Adrenal gland (tissue), 7 donors: ENCODE results near the genes MAEA and ZFYVE28.

DNA sequence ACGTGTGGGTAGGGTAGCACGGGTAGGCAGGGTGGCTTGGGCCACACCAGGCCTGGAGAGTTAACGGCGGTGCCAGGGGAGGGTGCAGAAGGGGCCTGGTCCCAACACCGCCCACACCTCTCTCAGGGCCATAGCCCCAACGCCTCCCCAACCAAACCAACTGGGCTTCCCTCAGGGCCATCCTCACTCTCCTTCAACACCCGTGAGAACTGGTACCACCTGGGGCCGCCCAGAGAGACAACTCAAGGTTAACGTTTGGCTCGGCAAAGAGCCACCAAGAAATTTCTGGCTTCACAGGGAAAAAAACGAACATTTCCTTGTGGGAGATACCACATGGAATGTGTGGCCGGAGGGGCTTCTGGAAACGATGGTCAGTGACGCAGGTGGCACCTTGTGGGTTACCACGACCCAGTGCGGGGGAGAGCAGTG lies 3.2 kb downstream of the CTBP1 start:
- PRO-cap, 3 experiments, result no peak in any of the 3 experiments
- RAMPAGE, long total RNA, 4 experiments, result no peak in any of the 4 experiments
- RRBS, result 5% methylated on average over 5 of the region's 16 CpGs

GRCh38 chr4:1289778-1290010 lies at the start of gene MAEA:
MAEA (plus strand) TSS chr4:1289891.
- PRO-cap, 3 experiments, result peak in 3 of 3 experiments; most common plus-strand start chr4:1289906 (in 2)
- RAMPAGE, long total RNA, 4 experiments, result start-site peak on the plus strand in 3 of 4 experiments, at chr4:1289872-1289908 at its widest, 347 to 560 reads per replicate
- RRBS, result 3% methylated on average over 7 of the region's 29 CpGs

DNA sequence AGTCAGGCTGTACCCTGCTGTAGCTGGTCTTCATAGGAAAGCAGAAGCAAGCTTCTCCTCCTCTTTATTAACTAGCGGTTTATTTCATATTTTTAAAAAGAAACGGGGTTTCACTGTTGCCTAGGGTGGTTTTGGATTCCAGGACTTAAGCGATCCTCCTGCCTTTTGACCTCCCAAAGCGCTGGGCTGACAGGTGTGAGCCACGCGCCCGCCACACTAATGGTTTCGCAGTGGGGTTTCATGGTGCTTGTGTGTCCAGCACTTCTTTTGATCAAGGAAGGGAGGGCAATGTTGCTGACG lies 1.3 kb downstream of the MAEA start:
- PRO-cap, 3 experiments, result no peak in any of the 3 experiments
- RAMPAGE, long total RNA, 4 experiments, result no peak in any of the 4 experiments
- RRBS, result no CpG with 5 or more reads among the region's 9 CpGs

- PRO-cap, 3 experiments, result no peak in any of the 3 experiments
- RAMPAGE, long total RNA, 4 experiments, result no peak in any of the 4 experiments
- RRBS, result 50% methylated on average over 3 of the region's 31 CpGs
These were observed 5.1 kb downstream of the MAEA start for GRCh38 chr4:1294473-1295532.

DNA sequence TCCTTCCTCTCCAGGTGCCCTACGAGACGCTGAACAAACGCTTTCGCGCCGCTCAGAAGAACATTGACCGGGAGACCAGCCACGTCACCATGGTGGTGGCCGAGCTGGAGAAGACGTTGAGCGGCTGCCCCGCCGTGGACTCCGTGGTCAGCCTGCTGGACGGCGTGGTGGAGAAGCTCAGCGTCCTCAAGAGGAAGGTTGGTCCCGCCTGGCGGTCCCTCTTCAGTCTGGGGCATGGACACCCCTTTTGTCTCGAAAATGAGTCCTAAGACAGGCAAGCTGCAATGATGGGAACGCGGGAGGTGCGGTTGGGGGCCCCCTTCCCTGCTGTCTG lies 22.2 kb downstream of the MAEA start:
- PRO-cap, 3 experiments, result no peak in any of the 3 experiments
- RAMPAGE, long total RNA, 4 experiments, result no peak in any of the 4 experiments
- RRBS, result no CpG with 5 or more reads among the region's 23 CpGs

DNA sequence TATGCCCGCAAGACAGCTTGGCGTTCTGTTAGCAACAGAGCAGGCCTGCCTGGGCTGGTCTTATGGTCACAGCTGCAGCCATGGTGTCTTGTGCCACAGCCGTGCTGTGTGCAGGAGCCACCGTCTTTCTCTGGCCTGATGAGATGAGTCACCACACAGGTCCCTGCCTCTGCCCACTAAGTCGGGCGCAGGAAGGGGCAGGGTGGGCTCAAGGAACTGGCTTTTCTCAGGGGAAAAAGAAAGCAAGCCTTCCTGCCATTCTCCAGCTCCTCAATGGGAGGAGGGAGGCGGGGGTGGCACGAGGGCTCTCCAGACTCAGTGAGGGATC lies 18.2 kb downstream of the UVSSA start:
- PRO-cap, 3 experiments, result no peak in any of the 3 experiments
- RAMPAGE, long total RNA, 4 experiments, result no peak in any of the 4 experiments
- RRBS, result no CpG with 5 or more reads among the region's 8 CpGs

- PRO-cap, 3 experiments, result peak in 2 of 3 experiments; most common minus-strand start chr4:1691853 (in 2)
- RAMPAGE, long total RNA, 4 experiments, result no peak in any of the 4 experiments
- RRBS, result no CpG with 5 or more reads among the region's 7 CpGs
These were observed 7.6 kb upstream of the FAM53A start for GRCh38 chr4:1691649-1692192.

- PRO-cap, 3 experiments, result no peak in any of the 3 experiments
- RAMPAGE, long total RNA, 4 experiments, result no peak in any of the 4 experiments
- RRBS, result 56% methylated on average over 4 of the region's 10 CpGs
These were observed 29.5 kb downstream of the TACC3 start for GRCh38 chr4:1750754-1751264.

- PRO-cap, 3 experiments, result no peak in any of the 3 experiments
- RAMPAGE, long total RNA, 4 experiments, result no peak in any of the 4 experiments
- RRBS, result 3% methylated on average over 53 of the region's 92 CpGs
These were observed 1.9 kb downstream of the FGFR3 start for GRCh38 chr4:1794817-1795648.

- PRO-cap, 3 experiments, result no peak in any of the 3 experiments
- RAMPAGE, long total RNA, 4 experiments, result no peak in any of the 4 experiments
- RRBS, result no CpG with 5 or more reads among the region's 17 CpGs
These were observed 15.3 kb downstream of the FGFR3 start for GRCh38 chr4:1808203-1808918.

DNA sequence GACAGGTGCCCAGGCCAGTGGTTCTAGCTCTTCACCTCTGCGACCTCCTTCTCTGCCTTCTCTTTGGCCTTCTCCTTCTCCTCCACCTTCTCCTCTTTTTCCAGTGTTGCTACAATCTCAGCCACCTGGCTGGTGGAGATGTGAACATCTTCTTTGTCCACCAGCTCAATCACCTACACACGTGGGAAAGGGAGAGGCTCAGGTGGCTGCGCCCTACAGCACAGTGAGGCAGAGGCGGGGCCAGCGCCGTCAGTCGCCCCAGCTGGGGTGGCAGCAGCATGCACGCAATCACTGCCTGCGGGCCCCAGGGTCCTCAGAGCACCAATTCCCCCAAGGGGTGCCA lies 21.3 kb downstream of the FGFR3 start:
- PRO-cap, 3 experiments, result no peak in any of the 3 experiments
- RAMPAGE, long total RNA, 4 experiments, result no peak in any of the 4 experiments
- RRBS, result no CpG with 5 or more reads among the region's 9 CpGs

- PRO-cap, 3 experiments, result no peak in any of the 3 experiments
- RAMPAGE, long total RNA, 4 experiments, result no peak in any of the 4 experiments
- RRBS, result 93% methylated on average over 3 of the region's 15 CpGs
These were observed 29.2 kb downstream of the FGFR3 start for GRCh38 chr4:1822117-1822842.

GRCh38 chr4:1852679-1853474 lies 3.1 kb downstream of the LETM1 start:
- PRO-cap, 3 experiments, result no peak in any of the 3 experiments
- RAMPAGE, long total RNA, 4 experiments, result no peak in any of the 4 experiments
- RRBS, result no CpG with 5 or more reads among the region's 11 CpGs

DNA sequence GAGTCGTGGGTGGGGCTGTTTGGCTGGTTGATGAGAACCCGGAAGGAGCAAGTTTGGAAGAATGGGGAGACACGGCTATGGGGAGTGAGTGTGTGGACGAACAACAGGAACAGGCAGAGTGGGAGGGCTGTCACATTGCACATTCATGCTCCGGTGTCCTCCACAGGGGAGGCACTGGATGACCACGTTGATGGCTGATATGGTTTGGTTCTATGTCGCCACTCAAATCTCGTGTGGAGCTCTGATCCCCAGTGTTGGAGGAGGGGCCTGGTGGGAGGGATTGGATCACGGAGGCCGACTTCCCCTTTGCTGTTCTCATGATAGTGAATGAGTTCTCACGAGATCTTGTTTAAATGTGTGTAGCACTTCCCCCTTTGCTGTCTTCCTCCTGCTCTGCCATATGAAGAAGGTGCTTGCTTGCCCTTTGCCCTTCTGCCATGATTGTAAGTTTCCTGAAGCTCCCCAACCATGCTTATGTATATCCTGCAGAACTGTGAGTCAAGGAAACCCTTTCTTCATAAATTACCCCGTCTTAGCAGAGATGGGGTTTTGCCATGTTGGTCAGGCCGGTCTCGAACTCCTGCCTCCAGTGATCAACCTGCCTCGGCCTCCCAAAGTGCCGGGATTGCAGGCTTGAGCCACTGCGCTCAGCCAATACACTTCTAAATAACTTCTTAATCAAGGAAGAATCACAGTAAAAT lies 4.9 kb upstream of the C4orf48 start:
- PRO-cap, 3 experiments, result no peak in any of the 3 experiments
- RAMPAGE, long total RNA, 4 experiments, result no peak in any of the 4 experiments
- RRBS, result 97% methylated on average over 5 of the region's 17 CpGs

GRCh38 chr4:2059391-2060106 lies 422 bp downstream of the NAT8L start:
- PRO-cap, 3 experiments, result no peak in any of the 3 experiments
- RAMPAGE, long total RNA, 4 experiments, result no peak in any of the 4 experiments
- RRBS, result 4% methylated on average over 29 of the region's 118 CpGs

- PRO-cap, 3 experiments, result no peak in any of the 3 experiments
- RAMPAGE, long total RNA, 4 experiments, result no peak in any of the 4 experiments
- RRBS, result no CpG with 5 or more reads among the region's 13 CpGs
These were observed 4.9 kb downstream of the MXD4 start for GRCh38 chr4:2256890-2257465.

GRCh38 chr4:2297952-2298358 lies 36.0 kb upstream of the MXD4 start:
- PRO-cap, 3 experiments, result no peak in any of the 3 experiments
- RAMPAGE, long total RNA, 4 experiments, result no peak in any of the 4 experiments
- RRBS, result no CpG with 5 or more reads among the region's 19 CpGs

DNA sequence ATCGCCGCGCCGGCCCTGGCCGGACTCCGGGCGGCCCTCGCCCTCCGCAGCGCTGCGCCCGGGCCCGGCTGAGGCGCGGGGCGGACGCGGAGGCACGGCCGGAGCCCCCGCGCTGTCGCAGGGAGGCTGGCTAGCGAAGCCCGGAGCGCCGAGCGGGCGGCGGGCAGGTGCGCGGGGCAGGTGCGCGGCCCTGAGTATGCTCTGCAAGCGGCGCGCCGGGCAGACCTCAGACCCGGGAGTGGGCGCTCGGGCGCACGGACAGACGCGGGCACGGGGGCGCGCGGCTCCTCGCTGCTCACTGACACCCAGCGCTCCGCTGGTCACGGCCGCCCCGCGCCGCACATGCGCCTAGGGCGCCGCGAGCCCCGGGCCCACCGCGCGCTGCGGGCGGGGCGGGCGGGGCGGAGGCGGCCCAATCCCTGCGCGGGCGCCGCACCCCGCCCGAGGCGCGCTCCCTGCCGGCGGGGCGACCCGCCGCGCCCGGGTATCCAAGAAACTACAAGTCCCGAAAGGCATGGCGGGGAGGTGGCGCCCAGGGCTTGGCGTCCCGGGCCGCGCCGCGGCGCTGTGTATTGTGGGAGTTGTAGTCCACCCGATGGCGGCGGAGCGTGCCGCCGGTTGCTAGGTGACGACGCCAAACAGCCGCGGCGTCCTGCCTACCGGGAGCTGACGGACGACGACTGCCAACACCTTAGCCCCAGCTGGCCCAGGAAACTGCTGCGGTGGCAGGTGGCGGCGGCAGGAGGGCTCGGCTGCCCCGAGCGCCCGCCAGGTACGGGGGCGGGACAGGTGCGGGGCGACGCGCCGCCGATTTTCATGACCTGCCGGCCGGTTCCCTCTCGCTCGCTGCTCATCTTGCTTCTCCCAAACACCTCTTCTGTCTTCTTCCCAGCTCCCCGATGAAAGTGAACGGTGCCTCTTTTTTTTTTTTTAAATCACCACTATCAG lies at the start of gene ZFYVE28:
Gene ZFYVE28 (minus strand): TSS at position 324 of the 948 bp plus-strand sequence.
- PRO-cap, 3 experiments, result peak in 3 of 3 experiments; most common plus-strand start position 637 of the sequence (in 1); most common minus-strand start position 324 of the sequence (in 3)
- RAMPAGE, long total RNA, 4 experiments, result start-site peak on the plus strand in 3 of 4 experiments, centred at positions 647 to 657 of the sequence, 17 to 26 reads per replicate
- RRBS, result 1% methylated on average over 53 of the region's 132 CpGs

DNA sequence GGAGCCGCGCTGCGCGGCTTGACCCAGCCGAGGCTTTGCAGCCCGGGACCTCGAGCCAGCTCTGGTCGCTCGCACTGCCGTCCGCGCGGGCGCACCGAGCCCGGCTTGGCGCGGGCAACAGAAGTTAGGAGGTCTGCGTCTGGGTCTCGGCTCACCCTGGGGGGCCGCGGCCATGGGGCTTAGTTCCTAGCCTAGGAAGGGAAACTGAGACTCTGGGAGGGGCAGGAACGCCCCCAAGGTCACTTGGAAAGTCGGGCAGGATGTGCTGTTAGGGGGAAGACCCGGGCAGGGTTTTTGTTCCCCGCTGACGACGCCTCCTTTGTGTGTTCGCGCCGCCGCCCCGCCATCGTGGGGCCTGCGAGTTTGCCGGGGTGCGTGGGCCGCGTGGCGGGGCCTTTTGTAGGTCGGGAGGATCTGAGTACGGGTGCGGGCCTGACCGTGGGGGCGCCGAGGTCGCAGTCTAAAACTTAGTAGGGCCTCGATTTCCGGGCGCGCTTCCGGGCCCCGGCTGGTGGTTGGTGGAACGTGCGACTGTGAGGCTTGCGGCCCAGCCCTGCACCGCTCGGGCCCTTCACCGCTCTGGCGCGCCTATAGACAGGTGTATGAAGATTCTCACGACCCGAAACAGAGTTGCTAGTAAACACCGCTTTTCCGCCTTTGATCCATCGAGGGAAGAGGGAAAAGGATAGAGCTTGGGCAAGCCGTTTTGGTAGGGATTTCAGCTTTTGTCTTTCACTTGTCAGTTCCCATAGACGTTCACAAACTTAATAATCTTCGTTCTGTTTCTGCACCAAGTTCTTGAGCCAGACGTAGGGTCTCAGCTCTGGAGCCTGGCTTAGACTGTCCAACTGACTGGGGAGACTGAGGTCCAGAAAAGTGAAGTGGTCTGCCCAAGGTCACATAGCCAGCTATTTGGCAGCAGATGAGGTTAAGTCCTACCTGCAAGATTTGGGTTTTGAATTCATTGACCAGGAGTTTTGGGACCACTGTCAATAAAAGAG lies 728 bp downstream of the RNF4 start:
- PRO-cap, 3 experiments, result peak in 2 of 3 experiments; most common plus-strand start position 511 of the sequence (in 1); most common minus-strand start position 535 of the sequence (in 2)
- RAMPAGE, long total RNA, 4 experiments, result no peak in any of the 4 experiments
- RRBS, result under 1% methylated on average over 28 of the region's 70 CpGs

DNA sequence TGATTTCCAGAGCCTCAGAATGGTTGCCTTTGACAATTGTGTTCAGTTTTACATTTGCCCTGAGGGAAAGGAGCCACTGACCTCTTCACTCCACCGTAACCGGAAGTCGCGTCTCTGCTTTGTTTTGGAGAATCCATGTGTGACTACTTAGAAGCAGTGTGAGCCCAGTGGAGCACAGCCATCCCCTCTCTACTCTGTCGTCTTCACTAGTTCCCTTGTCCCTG lies 84.6 kb downstream of the TNIP2 start:
- PRO-cap, 3 experiments, result no peak in any of the 3 experiments
- RAMPAGE, long total RNA, 4 experiments, result no peak in any of the 4 experiments
- RRBS, result no CpG with 5 or more reads among the region's 5 CpGs